HCT116 (cell line): ENCODE data around the genes MOAP1 and PRIMA1.

- RRBS, result no CpG with 5 or more reads among the region's 12 CpGs
These were observed 44.8 kb upstream of the CHGA start for GRCh38 chr14:92878171-92878562.

DNA sequence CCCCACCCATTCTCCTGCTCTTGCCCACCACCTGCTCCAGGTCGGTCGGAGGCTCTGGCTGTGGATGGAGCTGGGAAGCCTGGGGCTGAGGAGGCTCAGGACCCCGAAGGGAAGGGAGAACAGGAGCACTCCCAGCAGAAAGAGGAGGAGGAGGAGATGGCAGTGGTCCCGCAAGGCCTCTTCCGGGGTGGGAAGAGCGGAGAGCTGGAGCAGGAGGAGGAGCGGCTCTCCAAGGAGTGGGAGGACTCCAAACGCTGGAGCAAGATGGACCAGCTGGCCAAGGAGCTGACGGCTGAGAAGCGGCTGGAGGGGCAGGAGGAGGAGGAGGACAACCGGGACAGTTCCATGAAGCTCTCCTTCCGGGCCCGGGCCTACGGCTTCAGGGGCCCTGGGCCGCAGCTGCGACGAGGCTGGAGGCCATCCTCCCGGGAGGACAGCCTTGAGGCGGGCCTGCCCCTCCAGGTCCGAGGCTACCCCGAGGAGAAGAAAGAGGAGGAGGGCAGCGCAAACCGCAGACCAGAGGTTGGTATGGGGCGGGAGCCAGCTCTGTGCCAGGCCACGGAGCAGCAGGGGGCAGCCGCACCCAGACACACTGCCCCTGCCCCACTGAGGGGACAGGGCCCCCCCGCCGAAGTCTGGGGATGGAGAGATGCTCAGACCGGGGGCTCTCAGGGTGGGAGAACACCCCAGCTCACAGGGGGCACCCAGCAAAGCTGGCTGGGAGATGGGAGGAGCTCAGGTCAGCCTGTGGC, 9.6 kb downstream of the CHGA start:
- RRBS, result 77% methylated on average over 8 of the region's 29 CpGs

DNA sequence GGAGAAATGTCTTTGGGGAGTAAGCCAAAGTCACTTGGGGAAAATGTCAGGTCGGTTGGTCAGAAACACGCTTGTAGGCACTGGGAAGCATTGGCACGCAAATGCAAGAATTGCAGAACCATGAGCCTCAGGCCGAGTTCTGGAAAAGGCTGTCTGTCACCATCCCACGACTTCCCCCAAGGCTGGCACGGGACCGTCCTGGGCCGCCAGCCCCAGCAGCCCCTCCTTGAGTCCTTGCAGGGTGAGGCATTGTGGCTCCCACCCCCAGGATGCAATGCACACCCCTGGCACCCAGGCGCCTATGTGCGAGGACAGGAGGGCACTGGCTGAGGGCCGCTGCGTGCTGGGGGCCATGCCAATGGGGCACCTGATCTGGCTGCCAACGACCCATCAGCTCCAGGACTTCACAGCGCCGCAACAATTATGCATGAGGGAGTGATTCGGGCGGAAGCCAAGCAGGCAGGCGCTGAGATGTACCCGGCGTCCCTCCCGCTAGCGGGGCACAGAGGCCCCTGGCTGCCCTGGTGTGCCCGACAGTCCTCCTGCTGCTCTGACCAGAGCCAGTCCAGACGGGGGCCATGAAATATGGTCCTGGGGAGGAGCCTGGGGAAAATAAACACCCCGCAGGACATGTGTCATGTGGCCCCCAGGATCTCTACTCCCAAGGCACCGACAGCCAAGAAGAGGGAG, 30.0 kb downstream of the CHGA start:
- RRBS, result no CpG with 5 or more reads among the region's 26 CpGs

DNA sequence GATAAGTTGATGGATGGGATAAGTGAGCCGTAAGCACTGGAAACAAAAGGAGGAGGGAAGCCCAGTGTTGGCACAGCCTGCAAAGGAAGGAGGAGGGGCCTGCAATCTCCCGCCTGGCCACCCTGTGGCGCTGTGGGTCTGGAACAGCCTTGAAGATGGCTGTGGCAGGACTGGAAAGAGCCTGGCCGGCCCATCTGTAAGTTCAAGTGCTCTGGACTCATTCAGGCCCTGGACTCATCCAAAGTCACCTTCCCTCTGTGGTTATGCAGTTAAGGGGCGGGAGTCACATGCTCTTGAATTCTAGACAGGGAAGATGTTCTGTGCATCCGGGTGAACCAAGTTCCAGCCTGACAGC, 50.3 kb downstream of the CHGA start:
- RRBS, result no CpG with 5 or more reads among the region's 6 CpGs

DNA sequence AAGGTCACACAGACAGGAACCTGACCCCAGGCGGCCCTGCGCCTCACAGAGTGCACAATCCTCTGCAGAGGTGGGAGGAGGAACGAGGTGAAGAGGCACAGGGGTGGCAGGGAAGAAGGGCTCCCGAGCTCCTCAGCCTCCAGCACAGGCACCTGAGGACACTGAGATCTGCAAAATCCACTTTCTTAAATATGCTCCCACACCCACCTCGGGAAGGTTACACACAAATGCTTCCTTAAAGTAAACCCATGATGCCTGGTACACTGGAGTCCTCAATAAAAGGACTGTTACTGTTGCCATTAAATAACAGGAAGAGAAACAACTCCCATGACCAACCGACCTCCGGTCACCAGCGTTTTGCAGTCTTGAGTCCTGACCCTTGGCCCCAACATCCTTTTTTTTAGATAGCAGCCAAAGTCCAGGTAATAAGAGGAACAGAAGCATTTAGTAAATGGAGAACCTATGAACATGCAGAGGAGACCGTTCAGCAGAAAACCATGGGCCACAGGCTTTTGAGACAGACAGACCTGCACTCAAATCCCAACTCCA, 42.4 kb downstream of the ITPK1 start:
- RRBS, result no CpG with 5 or more reads among the region's 9 CpGs

DNA sequence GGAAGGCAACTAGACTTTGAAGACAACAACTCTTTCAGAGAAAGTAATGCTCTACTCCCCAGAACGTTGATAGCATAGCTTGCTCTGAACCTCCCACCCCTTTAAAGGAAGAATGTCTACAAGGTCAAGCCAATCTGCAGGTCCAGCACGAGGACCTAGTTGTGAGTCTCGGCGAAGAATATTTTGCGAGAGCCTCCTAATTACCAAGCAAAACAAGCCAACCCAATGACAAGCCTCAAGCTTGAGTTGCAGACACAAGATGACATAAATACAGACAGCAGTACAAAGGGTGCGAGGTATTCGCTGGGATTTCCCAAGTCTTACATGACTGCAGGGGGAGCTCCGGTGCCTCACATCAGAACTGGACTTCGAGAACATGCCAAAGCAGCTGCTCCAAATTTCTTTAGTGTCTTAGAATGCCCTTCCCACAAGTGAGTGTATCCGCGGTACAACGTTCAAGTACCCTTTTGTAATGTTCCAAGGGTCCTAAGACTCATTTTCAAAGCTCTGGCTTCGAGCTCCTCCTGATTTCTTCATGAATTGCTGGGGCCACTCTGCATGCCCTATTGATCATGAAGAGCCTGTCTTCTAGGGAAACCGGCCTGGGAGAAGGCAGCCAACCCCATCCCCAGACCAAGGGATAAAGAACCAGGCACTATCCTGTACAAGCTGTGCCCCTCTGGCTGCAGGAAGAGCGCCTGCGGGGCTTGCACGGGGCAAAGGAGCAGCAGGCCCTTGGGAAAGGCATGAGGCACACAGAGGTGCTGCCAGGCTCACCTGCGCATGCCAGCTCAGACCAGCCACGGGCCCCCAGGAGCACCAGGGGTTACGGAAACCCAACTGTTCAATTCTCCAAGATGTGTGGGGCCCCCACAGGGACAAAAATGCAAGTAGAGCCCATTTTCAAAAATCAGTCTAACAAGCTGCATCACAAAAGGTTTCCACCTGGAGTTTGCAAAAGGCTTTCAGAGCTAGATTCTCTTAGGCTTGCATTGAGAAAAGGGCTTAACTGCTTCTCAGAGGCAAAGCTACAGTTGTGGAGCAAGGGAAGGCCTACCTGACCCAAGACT, 2.2 kb downstream of the ITPK1 start:
- RRBS, result no CpG with 5 or more reads among the region's 20 CpGs

GRCh38 chr14:93184767-93185419, at the start of gene MOAP1:
Gene MOAP1, minus strand, starts transcription at chr14:93184897.
- RRBS, result 3% methylated on average over 46 of the region's 83 CpGs

DNA sequence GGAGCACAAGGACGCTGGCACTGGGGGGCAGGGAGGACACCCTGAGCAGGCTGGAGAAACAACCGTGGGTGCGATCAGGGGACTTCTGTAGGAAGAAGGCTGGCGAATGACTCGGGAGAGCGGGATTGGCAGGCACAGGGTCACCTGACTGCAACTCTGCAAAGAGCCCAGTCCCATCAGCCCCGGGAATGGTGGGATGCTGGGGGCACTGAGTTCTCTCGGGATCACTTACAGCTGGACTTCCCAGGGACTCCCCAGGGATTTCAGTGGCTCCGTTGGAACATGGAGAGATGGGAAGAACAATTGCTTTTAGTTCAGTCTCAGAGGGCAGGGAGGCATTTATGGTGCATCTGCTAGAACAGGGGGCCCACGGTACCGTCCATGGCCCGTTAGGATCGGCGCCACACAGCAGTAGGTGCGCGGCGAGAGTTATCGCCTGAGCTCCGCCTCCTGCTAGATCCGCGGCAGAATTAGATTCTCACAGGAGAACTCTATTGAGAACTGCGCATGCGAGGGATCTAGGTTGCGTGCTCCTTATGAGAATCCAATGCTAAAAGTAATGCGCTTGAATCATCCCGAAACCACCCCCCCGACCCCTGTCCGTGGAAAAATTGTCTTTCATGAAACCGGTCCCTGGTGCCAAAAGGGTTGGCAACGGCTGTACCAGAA, 24.4 kb downstream of the UBR7 start:
- RRBS, result no CpG with 5 or more reads among the region's 30 CpGs

- RRBS, result no CpG with 5 or more reads among the region's 10 CpGs
These were observed 33.5 kb downstream of the UBR7 start for GRCh38 chr14:93240420-93241115.

GRCh38 chr14:93533752-93534444, 103.2 kb downstream of the UNC79 start:
- RRBS, result no CpG with 5 or more reads among the region's 2 CpGs

GRCh38 chr14:93772104-93772676, 16.1 kb downstream of the PRIMA1 start:
- RRBS, result no CpG with 5 or more reads among the region's 6 CpGs

DNA sequence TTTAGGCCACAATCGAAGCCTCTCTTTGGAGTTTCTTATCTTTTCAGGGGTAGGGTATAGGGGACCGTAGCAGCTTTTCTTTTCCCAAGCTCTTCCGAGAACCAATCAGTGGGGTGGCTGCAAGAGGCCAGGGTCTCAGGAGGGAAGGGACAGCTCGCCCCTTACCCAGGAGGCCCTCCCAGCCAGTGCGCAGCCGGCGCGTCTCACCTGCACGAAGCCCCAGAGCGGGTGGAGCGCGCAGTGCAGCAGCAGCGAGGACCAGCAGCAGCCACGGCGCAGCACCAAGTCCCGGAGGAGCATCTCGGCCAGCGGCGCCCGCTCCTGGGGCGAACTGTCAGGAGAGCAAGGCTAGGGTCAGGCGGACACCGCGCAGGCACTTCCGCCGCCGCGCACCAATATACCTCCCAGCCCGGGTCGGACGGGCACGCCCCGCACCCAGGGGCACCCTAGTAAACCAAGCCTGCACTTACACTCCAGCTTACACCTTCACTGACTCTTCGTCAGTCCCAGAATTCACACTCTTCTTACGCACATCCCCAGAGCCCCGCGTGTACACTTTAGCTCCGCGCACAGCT, 779 bp downstream of the PRIMA1 start:
- RRBS, result 98% methylated on average over 8 of the region's 39 CpGs

- RRBS, result 3% methylated on average over 40 of the region's 118 CpGs
These were observed at the start of gene PRIMA1 for GRCh38 chr14:93788286-93789529. Gene PRIMA1, minus strand, starts transcription at chr14:93788485.

DNA sequence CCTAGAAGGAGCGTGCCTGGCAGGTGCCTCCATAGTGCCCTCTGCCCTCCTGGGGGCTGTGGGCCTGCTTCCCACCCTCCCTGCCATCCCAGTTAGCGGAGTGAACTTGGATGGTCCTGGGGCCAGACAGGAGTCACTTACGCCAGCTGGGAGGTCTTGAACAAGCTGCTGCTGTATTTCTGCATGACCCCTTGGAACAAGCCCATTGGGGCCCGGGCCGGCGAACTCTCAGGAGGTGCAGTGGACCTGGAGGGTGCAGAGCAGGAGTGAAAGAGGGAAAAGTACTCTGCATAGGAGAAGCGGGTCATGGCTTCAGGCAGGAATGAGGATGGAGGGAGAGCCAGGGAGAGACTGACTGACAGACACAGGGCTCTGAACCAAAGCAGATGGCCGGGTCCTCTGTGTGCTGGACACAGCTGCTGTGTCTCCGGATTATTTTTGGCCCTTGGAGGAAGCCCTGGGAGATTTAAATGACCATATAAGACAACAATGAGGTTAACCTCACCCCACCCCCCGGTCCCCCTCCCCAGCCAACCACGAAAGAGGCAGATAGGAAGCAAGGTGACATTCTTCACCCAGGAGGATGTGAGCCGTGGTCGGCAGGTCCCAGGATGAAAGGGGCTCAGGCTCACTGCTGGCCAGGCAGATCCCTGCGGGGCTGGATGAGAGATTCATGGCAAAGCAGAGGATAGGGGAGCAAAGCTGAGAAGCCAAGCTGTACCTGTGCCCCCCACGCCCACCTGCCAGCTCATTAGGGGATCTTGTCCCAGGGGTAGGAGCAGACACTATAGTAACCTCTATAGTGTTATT, 19.5 kb downstream of the ASB2 start:
- RRBS, result 69% methylated on average over 3 of the region's 15 CpGs

DNA sequence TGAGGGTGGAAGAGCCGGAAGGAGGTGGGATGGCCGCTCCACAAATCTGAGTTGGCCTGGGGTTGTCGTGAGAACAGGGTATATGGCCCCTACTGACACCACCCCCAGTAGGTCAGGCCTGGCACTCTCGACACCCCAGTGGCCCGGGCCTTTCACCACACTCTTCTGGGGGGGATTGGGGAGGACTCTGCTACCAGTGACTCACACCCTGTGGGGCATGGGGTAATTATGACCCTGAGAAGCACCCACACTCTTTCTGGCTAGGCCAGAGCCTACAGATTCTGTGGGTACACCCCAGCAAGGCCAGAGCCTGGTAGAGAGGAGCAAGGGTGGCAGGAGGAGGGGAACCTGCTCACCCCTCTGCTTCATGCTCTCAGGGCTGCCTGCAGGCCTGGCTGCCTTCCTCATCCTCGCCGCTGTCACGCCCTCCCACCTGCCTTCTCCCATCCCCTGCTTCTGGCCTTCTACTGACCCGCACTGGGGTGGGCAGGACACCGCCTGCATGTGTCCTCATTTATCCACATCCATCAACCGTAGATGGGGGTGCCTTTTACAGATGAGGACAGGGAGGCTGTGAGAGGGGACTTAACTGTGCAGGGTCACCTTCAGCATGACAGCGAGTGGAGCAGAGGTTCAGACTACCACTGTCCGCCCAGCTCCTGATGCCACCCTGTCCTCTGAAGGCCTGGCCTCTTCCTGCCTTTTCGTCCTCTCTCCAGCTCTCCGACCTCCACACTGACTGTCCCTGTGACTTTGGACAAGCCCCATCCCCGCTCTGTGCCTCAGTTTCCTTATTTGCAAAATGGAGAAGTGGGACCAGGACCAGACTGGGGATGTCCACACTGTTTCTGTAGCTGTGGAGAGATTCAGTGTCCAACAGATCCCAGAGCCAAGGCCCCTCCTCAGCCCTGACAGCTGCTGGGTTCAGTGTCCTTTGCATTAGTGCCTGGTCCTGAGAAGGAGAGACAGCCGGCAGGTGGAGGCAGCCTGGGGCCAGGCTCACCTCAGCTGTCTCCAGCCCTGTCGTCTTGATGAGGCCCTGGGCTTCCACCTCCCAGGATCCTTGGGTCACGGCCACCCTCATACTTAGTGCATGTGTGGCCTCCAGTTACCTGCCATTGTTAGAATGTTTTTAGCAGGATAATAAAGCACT, 18.2 kb downstream of the ASB2 start:
- RRBS, result no CpG with 5 or more reads among the region's 19 CpGs

- RRBS, result no CpG with 5 or more reads among the region's 17 CpGs
These were observed 19.4 kb downstream of the OTUB2 start for GRCh38 chr14:94045455-94046017.

GRCh38 chr14:94056484-94057157, 24.4 kb downstream of the DDX24 start:
- RRBS, result no CpG with 5 or more reads among the region's 5 CpGs

GRCh38 chr14:94175473-94175974, 1.4 kb downstream of the PPP4R4 start:
- RRBS, result 96% methylated on average over 3 of the region's 12 CpGs

GRCh38 chr14:94290757-94291103, 2.3 kb downstream of the SERPINA10 start:
- RRBS, result no CpG with 5 or more reads among the region's 5 CpGs